Gastrocnemius medialis (tissue), 3 donors: ENCODE measurements around the genes GPC5, GPR180 and HS6ST3.

- PRO-cap = no peak
- RAMPAGE, long total RNA, 3 experiments = no peak in any of the 3 experiments
Measured at GRCh38 chr13:86757642-86758117, 913.5 kb upstream of the SLITRK5 start.

GRCh38 chr13:89401198-89401697 lies 1730.1 kb downstream of the SLITRK5 start:
- PRO-cap = no peak
- RAMPAGE, long total RNA, 3 experiments = no peak in any of the 3 experiments

DNA sequence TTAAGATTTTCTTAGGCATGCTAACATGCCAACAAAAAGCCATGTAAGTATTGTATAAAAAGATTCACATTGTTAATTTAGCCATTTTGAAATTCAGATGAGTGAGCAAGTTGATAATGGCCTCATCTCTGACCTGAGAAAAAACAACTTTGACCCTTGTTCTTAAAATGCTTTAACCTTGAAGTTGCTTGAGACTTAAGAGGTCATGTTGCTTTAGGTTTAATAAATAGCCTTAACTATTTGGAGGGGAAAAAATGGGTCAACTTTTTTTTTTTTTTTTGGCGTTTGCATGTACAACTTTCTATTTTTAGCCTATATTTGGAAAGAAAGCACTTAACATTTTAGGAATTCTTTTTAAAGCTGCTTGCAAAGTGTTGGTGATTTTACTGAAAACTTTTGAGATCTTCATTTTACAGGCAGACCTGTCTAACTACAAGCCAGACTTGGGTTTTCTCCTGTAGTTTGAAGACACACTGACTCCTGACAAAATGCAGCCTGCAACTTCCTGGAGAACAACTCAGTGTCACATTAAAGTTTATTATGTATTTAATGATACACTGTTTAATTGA lies 44.8 kb upstream of the GPC5 start:
- PRO-cap = no peak
- RAMPAGE, long total RNA, 3 experiments = no peak in any of the 3 experiments

DNA sequence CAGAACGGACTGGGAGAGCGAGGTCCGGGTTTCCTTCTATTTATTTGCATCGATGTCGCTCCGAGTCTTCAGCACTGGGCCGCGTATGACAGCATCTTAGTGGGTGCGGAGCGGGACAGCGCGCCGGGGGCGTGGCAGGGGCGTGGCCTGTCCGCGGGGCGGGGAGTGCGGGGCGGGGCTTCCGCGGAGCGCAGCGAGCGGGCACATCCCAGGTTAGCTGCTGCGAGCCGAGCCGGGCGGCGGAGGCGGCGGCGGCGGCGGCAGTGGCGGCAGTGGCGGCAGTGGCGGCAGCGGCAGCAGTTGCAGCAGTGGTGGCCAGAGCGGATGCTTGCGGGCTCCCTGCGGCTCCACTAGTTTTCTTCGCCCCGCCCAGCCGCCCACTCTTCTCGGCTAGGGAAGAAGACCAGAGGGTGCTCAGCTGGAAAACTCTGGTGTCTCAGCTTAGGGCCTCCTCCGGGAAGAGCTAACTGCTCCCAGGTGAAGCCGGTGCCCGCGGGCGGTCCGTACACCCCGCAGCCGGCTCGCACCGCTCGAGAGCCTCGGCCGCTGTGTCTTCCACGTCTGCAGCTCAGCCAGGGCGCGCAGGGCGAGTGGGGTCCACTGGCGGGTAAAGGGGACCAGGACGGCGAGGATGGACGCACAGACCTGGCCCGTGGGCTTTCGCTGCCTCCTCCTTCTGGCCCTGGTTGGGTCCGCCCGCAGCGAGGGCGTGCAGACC lies at the start of gene GPC5:
GPC5 (plus strand) TSS at position 206 of the 718 bp plus-strand sequence.
- PRO-cap = no peak
- RAMPAGE, long total RNA, 3 experiments = no peak in any of the 3 experiments

GRCh38 chr13:93235172-93235628 lies 8.6 kb downstream of the GPC6 start:
- PRO-cap = no peak
- RAMPAGE, long total RNA, 3 experiments = no peak in any of the 3 experiments

- PRO-cap = no peak
- RAMPAGE, long total RNA, 3 experiments = no peak in any of the 3 experiments
Measured at GRCh38 chr13:93361594-93362450, 135.2 kb downstream of the GPC6 start.

DNA sequence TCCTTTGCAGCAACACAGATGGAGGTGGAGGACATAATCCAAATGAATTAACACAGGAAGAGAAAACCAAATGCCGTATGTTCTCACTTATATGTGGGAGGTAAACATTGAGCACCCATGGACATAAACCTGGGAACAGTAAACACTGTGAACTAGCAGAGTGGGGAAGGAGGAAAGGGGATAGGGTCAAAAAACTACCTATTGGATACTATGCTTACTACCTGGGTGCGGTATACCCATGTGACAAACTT lies 294.6 kb downstream of the DCT start:
- PRO-cap = no peak
- RAMPAGE, long total RNA, 3 experiments = no peak in any of the 3 experiments

- PRO-cap = no peak
- RAMPAGE, long total RNA, 3 experiments = no peak in any of the 3 experiments
Measured at GRCh38 chr13:94291811-94292535, 187.5 kb downstream of the DCT start.

DNA sequence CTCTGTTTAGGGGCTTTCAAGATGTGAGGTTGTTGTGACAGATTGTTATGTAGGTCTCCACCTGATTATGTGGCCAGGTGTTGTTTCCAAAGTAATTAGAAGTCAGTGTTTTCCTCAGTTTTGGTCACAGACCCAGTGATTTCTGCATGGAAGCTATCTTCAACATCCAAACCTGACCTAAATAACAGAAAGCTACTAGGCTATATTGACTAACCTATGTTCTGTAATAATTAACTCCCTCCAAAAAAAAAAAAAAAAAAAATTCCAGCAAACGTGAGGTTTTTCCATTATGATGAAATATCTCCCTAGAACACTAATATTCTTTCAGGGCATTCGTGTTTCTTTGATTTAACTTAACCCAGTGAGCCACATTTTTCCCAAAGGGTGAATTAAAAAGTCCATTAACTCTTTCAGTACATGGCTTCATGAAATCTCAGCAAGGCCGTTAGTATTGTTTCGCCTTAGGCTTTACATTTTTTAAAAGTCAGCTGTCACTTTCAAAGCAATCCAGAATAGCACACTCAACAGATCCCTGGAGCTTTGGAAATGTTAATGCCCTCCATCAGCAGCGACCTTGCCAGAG lies 175.9 kb downstream of the DCT start:
- PRO-cap = no peak
- RAMPAGE, long total RNA, 3 experiments = no peak in any of the 3 experiments

DNA sequence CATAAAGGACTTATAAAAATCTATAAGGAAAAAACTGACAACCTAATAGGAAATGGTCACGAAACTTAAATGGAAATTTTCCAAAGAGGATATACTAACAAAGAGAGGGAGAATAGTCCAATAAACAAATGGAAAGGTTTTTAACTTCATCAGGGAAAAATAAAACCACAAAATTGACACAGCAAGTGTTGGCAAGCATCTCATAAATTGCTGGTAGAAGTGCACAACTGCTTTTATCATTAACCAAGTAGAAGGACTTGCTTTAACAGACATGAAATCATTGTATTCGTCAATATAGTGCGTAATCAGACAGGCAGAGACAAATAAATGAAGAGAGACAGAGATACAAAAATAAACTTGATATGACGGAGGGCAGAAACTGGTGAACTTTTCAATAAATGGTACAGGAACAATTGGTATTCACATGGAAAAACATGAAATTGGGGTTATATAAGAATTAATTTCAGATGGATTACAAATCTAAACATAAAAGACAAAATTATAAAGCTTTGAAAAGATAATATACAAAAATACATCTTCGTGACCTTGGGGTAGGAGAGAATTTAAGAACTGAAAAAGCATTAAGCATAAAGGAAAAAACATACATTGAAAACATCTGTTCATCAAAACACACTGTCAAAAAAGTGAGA lies 7.3 kb downstream of the TGDS start:
- PRO-cap = no peak
- RAMPAGE, long total RNA, 3 experiments = no peak in any of the 3 experiments

- PRO-cap = bidirectional peak, plus-strand start at chr13:94601920, minus-strand start at chr13:94601598
- RAMPAGE, long total RNA, 3 experiments = start-site peak on the plus strand in 1 of 3 experiments, at chr13:94601857-94601924 at its widest, 252 reads per replicate
Measured at GRCh38 chr13:94601441-94602500, at the start of gene GPR180. GPR180 (plus strand) TSS chr13:94601857.

- PRO-cap = no peak
- RAMPAGE, long total RNA, 3 experiments = no peak in any of the 3 experiments
Measured at GRCh38 chr13:94706841-94707788, 5.2 kb downstream of the SOX21 start.

- PRO-cap = no peak
- RAMPAGE, long total RNA, 3 experiments = no peak in any of the 3 experiments
Measured at GRCh38 chr13:95239753-95240269, 61.4 kb downstream of the ABCC4 start.

GRCh38 chr13:95278559-95278931 lies 22.7 kb downstream of the ABCC4 start:
- PRO-cap = no peak
- RAMPAGE, long total RNA, 3 experiments = no peak in any of the 3 experiments

GRCh38 chr13:95478507-95479040 lies 73.9 kb upstream of the CLDN10 start:
- PRO-cap = no peak
- RAMPAGE, long total RNA, 3 experiments = no peak in any of the 3 experiments

- PRO-cap = no peak
- RAMPAGE, long total RNA, 3 experiments = no peak in any of the 3 experiments
Measured at GRCh38 chr13:95629785-95630416, 14.6 kb downstream of the DZIP1 start.

DNA sequence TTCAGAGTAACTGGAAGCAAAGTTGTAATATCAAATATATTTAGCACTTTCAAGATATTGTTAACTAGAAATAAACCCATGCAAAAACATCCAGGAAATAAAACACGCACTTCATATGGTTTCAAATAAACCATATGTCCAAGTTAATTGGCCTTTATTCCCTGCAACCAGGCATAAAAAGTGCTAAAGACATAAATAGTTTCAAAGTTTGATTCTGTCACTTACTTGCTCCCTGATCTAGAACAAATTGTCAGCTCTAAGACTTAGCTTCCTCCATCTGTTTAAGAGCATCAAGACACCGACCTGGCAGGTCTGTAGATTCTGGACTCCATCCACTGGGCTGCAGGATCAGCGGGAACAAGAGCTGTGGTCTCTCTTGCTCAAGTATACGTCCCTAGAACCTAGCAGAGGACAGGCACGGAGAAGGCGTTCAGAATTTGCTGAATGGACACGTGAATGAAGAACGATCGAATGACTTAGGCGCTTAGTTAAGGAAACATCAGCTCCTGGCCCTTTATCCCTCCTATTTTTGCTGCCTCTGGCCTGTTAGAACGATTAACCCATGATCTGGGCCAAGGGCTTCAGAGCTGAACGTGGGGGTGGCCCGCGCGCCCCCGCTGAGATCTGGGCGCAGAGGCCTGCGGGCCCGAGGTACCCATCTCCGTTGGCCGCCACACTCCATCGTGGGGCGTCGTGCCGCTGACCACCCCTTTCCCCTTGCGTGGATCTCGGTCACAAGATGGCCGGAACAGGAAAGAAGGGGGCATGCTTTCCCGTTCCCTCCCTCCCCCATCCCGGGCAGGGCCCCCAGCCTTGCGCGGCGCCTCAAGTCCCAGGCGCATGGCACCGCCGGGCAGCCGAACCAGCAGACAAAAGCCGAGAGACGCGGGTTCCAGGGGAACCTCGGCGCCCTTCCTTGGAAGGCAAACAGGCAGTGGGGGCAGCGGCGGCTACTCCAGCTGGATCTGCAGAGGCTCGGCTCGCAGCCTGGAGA lies 911 bp downstream of the DZIP1 start:
- PRO-cap = no peak
- RAMPAGE, long total RNA, 3 experiments = no peak in any of the 3 experiments

- PRO-cap = unidirectional peak, plus-strand start at chr13:96090148; unidirectional peak, plus-strand start at chr13:96090198
- RAMPAGE, long total RNA, 3 experiments = no peak in any of the 3 experiments
Measured at GRCh38 chr13:96089653-96090280, at the start of gene HS6ST3. HS6ST3 (plus strand) TSS chr13:96090107.

GRCh38 chr13:96984298-96984643 lies 10.0 kb downstream of the OXGR1 start:
- PRO-cap = no peak
- RAMPAGE, long total RNA, 3 experiments = no peak in any of the 3 experiments

DNA sequence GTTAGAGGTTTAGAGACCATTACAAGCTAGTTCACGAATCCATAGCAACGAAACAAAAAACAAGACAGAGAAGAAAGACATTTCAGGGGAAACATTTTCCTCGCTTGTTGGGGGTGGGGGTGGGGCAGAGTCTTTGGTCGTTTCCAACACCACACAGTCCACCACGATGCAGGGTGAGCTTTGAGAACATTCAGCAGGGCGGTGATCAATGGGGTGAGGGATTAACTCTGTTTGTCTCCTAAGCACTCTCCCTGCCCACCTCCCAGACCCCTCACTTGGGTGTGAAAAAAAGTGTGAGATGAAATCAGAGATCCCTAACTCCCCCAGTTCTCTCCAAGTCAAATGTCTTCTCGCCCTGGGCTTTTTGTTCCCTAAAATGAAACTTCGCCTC lies 579 bp downstream of the OXGR1 start:
- PRO-cap = no peak
- RAMPAGE, long total RNA, 3 experiments = no peak in any of the 3 experiments